ENCODE measurements around the gene ACAN.

GRCh38 chr15:85091870-85092470 lies 110.3 kb downstream of the PDE8A start:
- RRBS = no CpG with 5 or more reads among the region's 2 CpGs

DNA sequence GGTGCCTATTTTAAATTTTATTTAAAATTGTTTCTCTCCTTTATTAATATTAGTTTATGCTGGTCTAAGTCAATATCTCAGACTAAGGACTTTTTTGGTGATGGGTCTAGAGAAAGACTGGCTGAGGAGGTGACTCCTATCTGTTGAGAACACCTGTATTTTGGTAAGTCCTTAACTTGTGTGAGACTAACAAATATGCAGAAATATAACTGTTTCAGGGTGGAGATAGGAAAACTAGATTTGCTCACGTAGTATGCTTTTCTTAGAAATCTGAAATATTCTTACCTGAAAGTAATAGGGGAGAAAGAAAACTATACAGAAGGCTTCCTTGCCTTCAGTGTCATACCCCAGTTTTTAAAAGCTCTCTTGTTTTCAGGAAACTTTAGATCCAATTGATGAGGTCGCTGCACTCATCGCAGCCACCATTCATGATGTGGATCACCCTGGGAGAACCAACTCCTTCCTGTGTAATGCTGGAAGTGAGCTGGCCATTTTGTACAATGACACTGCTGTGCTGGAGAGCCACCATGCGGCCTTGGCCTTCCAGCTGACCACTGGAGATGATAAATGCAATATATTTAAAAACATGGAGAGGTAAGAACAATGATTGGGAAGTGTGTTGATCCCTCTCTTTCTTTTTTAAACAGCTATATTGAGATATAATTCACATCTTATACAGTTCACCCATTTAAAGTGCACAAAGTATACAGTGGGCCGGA lies 138.9 kb downstream of the PDE8A start:
- RRBS = no CpG with 5 or more reads among the region's 5 CpGs

GRCh38 chr15:85347667-85348007 lies 32.8 kb upstream of the AKAP13 start:
- RRBS = no CpG with 5 or more reads among the region's 1 CpG

- RRBS = no CpG with 5 or more reads among the region's 4 CpGs
These were observed 446 bp upstream of the AKAP13 start for GRCh38 chr15:85380083-85380231.

GRCh38 chr15:85381571-85381799 lies 1.1 kb downstream of the AKAP13 start:
- RRBS = no CpG with 5 or more reads among the region's 3 CpGs

GRCh38 chr15:85434886-85435494 lies 54.6 kb downstream of the AKAP13 start:
- RRBS = no CpG with 5 or more reads among the region's 13 CpGs

GRCh38 chr15:85621105-85621379 lies 173.7 kb downstream of the KLHL25 start:
- RRBS = no CpG with 5 or more reads among the region's 3 CpGs

- RRBS = no CpG with 5 or more reads among the region's 6 CpGs
These were observed 145.3 kb downstream of the KLHL25 start for GRCh38 chr15:85649373-85649872.

DNA sequence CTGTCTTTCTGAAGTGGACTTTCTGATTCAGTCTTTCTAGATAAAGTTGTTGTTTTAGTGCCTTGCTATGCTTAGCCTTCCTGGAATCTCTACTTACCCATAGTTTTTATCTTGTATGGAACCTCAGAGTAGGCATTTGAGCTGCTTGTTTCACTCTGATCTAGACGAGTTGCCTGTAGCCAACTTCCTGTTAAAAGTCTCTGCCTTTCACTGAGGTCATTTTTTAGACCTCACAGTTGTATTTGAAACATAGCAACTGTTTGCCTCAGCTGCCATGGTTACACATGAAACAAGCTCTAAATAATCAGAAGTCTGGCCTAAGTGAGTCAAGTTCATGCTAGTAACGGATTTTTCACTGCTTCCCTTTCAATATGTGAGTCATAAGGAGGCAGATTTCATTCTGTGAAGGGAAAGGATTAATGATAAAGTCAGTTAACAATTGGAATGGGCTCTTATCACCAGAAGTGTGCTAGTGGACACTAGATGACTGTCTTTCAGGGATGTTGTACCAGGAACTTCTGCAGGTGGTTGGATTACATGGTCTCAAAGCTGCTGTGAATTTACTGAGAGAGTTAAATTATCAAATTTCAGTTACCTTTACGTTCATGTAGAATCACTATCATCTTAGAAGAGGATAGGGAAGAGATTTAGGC lies 126.7 kb downstream of the KLHL25 start:
- RRBS = no CpG with 5 or more reads among the region's 3 CpGs

- RRBS = no CpG with 5 or more reads among the region's 7 CpGs
These were observed 92.4 kb downstream of the KLHL25 start for GRCh38 chr15:85702218-85702876.

DNA sequence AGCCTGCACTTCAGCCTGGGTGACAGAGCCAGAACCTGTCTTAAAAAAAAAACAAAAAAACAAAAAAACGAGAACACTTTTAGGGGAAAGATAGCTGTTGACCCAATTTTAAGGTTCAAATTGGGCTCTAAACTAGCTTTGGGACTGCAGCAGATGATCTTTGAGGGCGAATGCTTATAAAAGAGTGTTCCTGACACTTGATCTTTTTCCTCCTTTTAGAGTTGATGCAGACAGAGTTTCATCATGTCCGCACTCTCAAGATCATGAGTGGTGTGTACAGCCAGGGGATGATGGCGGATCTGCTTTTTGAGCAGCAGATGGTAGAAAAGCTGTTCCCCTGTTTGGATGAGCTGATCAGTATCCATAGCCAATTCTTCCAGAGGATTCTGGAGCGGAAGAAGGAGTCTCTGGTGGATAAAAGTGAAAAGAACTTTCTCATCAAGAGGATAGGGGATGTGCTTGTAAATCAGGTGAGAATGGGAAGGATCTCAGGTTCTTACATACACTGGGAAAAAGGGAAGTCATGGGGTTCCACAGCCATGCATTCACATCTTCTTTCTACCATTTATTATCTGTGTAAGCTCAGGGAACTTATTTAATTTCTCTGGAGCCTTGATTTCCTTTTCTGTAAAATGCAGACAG lies 75.7 kb downstream of the KLHL25 start:
- RRBS = no CpG with 5 or more reads among the region's 5 CpGs

GRCh38 chr15:85734843-85735176 lies 59.9 kb downstream of the KLHL25 start:
- RRBS = no CpG with 5 or more reads among the region's 6 CpGs

DNA sequence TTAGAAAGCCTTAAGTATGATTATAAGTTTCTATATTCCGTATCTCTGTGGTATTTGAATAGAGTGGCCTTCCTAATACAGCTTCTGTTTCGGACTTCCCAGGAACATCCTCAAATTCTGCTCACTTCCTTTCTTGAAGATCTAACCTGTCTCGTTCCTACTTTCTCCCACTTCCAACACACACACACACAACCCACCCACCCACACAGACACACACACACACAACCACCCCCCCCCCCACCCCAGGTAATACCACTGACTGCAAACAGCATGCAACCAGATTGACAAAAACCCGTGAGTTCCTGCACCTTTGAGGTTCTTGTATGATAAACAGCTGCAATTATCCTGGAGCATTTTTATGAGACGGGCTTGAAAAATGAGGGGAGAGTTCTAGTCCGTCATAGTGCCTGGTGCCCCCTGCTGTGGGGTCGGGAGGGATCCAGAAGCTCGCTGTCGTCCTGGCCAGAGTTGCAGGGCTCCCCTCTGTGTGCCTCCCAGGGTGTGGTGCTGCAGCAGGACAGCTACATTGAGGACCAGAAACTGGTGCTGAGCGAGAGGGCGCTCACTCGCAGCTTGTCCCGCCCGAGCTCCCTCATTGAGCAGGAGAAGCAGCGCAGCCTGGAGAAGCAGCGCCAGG lies 54.1 kb downstream of the KLHL25 start:
- RRBS = no CpG with 5 or more reads among the region's 16 CpGs

DNA sequence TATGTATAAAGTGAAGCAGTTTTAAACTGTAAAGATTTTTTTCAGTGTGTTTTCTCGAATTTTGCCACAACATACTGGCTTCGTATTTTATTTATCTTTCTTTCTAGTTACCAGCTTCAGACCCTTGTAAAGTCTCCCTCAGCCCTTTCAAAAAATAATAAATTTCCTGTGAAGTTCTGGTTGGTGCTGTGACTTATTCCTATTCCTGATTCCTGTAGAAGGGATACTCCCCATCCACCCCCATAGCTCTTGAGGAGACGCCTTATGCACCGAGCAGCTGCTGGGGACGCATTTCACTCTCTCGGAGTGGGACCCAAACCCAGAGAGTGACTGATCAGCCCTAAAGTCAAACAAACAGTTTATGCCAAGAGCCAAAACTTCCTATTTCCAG lies 45.5 kb downstream of the KLHL25 start:
- RRBS = no CpG with 5 or more reads among the region's 6 CpGs

DNA sequence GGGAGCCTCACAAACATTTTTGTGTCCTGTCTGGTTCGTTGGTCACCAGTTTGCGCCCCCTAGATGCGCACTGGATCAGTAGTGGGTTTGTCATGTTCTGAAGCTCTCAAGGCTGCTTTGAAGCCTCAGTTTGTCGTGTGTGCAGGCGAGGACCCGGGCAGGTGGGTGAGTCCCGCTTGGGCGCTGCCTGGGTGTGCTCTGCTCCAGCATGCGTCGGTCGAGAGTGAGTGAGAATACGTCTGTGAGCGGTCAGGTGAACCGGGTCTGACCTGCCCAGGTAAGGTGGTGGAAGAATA lies 17.2 kb upstream of the AEN start:
- RRBS = 41% methylated on average over 6 of the region's 14 CpGs

DNA sequence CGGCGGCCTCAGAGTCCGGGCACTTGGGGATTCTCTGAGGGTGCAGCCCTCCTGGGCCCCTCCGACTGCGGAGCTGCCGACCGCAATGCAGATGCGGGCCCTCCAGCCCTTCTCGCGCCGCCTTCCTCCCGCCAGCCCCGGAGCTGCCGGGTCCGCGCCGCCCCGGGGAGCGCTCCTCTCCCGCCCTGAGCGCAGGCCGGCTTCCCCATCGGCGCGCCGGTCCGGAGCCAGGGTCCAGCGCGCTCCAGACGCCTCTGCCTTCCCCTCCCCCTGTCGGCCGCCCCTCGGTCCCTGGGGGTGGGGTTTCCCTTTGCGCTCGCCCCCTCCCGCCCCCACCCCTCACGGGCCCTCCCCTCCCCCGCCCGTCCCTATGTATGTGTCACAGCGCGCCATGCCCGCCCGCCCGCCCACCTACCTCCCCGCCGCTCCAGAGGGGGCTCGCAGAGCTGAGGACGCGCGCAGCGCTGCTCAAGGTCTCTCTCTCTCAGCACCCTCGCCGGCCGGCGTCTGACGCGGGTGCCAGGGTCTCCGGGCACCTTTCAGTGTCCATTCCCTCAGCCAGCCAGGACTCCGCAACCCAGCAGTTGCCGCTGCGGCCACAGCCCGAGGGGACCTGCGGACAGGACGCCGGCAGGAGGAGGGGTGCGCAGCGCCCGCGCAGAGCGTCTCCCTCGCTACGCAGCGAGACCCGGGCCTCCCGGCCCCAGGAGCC lies at the start of gene ACAN:
ACAN (plus strand) TSS at position 402 of the 712 bp plus-strand sequence.
- RRBS = 31% methylated on average over 22 of the region's 75 CpGs

DNA sequence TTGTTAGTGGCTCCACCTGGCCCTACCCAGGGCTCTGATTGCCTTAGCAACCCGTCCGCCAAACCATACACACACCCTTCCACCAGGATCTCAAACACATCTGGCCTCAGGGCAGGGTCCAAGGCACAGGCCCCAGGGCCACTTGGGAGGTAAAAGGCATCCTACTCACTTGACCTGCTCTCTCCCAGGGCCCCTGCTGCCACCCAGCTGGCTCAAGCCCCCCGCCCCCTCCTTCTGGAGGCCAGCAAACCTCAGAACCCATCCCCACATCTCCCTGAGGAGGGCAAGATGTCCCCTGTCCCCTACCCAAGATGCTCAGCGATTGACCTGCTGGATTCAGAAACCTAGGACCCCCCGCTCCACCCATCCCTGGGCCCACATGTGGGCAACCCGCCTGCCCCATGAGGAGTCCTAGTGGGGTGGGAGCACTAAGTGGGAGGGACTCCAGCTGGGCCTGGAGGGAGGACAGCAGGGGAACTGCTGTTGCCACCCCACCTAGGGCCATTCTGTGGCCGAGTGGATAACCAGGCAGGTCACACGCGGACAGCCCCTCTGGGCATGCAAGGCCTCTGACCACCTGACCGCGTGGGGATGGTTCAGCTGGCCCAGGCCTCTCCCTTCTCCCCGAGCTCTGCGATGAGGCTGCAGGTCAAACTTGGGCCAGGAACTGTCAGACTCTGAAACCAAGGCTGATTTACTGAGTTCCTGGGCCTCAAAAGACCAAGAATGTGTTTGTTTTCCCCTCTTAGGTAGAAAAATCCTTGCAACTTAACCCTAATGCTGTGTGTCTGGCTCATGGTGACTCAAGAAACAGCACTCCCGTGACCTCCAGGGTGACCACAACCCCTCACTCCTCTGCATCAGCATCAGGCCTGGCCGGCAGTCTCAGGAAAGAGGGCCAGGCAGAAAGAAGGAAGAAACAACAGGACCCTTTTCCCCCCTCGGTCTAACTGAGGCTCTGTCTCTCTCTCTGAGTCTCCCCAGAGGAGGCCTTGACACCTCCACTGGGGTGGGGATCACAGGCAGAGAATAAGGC lies 4.2 kb downstream of the MFGE8 start:
- RRBS = no CpG with 5 or more reads among the region's 16 CpGs

GRCh38 chr15:89002099-89002751 lies 86.0 kb upstream of the ABHD2 start:
- RRBS = no CpG with 5 or more reads among the region's 5 CpGs

DNA sequence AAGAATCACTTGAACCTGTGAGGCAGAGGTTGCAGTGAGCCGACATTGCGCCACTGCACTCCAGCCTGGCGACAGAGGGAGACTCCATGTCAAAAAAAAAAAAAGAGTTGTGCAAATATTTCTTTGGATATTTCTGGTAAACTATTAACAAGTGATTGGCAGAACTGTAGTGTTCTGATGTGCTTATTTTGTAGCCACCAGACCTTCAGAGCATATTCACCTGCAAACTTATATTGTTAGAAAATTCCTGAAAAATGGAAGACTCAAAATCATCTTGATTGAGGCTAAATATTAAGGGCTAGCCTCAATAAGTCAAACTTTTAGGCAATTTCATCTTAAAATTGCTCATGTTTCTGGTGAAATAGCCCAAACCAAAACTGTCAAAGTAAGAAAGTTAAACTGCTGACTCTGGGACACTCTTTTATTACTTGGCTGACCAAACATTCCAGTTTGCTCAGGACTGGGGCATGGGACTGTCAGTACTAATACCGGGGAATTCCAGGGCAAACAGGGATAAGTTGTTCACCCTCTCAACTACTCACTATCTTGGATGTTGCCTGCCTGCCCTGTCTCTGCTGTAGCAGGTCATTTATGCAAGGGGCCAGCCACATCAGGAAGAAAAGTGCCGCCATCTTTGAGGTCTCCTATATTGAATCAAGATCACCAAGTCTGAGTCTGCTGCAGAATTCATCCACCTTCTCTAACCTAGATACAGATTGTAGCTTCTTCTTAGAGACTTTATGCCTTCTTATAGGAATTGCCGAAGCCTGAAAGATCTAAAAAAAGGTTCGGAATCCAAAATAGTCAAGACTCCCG lies 37.1 kb downstream of the ABHD2 start:
- RRBS = no CpG with 5 or more reads among the region's 8 CpGs